Thyroid gland (tissue), 7 donors: ENCODE data around the genes HLA-B and MICA.

DNA sequence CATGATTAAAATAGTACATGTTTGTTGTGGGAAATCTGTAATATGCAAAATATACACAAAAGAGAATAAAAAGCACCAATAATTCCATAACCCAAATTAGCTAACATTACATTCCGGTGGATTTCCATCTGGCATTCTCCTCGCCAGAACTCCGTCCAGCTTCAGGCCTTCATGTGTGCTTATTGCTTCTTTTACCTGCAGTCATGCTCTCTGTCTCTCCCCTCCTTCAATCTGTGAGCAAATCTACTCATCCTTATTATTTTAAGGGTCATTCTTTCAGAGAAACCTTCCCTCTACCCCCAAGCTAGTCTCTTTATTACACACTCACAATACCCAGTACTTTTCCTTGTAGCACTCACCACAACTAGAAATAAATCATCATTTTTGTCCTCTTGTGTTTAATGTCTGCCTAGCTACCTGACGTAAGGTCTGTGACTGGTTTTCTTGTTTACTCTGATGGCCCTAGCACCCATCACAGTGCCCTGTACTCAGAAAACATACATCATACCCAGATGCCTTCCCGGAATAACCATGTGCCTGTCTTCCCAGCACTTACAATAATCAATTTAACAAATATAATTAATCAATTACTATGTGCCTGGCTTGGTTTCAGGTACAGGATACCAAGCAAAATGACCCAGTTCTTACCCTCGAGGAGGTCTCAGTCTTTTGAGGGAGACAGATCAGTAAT, 25.7 kb upstream of the IER3 start:
- PRO-cap, 2 experiments = no peak in any of the 2 experiments
- RAMPAGE, long total RNA, 5 experiments = no peak in any of the 5 experiments

- PRO-cap, 2 experiments = no peak in any of the 2 experiments
- RAMPAGE, long total RNA, 5 experiments = no peak in any of the 5 experiments
These were observed 45.9 kb upstream of the DDR1 start for GRCh38 chr6:30838306-30838866.

DNA sequence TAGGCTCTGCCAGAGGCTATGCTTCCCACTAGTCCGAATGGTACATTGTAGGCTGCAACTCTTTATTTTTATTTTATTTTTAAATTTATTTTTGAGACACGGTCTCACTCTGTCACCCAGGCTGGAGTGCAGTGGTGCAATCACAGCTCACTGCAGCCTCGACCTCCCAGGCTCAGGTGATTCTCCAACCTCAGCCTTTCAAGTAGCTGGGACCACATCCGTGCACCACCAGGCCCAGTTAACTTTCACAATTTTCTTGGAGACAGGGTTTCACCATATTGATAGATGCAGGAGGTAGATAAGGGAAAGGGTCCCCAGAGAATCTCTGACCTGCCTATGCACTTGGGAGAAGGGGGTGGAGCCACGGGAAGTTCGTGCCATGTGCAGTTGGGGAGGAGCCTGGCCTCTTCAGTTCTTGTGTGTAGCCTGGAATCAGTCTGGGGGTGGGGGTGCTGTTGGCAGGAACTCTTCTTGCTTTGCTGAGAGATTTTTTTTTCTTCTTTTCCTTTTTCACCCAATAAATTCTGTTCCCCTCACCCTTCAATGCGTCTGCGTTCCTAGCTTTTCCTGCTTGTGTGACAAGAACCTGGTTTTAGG, 41.2 kb upstream of the DDR1 start:
- PRO-cap, 2 experiments = peak in 2 of 2 experiments; most common plus-strand start position 435 of the sequence (in 2)
- RAMPAGE, long total RNA, 5 experiments = no peak in any of the 5 experiments

- PRO-cap, 2 experiments = no peak in any of the 2 experiments
- RAMPAGE, long total RNA, 5 experiments = no peak in any of the 5 experiments
These were observed 39.1 kb upstream of the DDR1 start for GRCh38 chr6:30845154-30845689.

- PRO-cap, 2 experiments = no peak in any of the 2 experiments
- RAMPAGE, long total RNA, 5 experiments = no peak in any of the 5 experiments
These were observed 8.9 kb upstream of the DDR1 start for GRCh38 chr6:30875286-30875907.

- PRO-cap, 2 experiments = no peak in any of the 2 experiments
- RAMPAGE, long total RNA, 5 experiments = no peak in any of the 5 experiments
These were observed 8.2 kb upstream of the DDR1 start for GRCh38 chr6:30875953-30876590.

- PRO-cap, 2 experiments = peak in 2 of 2 experiments; most common plus-strand start chr6:30942914 (in 1); most common minus-strand start chr6:30942755 (in 1)
- RAMPAGE, long total RNA, 5 experiments = no peak in any of the 5 experiments
These were observed 2.0 kb downstream of the MUCL3 start for GRCh38 chr6:30942687-30943322.

- PRO-cap, 2 experiments = no peak in any of the 2 experiments
- RAMPAGE, long total RNA, 5 experiments = no peak in any of the 5 experiments
These were observed 6.4 kb upstream of the CDSN start for GRCh38 chr6:31126453-31127307.

DNA sequence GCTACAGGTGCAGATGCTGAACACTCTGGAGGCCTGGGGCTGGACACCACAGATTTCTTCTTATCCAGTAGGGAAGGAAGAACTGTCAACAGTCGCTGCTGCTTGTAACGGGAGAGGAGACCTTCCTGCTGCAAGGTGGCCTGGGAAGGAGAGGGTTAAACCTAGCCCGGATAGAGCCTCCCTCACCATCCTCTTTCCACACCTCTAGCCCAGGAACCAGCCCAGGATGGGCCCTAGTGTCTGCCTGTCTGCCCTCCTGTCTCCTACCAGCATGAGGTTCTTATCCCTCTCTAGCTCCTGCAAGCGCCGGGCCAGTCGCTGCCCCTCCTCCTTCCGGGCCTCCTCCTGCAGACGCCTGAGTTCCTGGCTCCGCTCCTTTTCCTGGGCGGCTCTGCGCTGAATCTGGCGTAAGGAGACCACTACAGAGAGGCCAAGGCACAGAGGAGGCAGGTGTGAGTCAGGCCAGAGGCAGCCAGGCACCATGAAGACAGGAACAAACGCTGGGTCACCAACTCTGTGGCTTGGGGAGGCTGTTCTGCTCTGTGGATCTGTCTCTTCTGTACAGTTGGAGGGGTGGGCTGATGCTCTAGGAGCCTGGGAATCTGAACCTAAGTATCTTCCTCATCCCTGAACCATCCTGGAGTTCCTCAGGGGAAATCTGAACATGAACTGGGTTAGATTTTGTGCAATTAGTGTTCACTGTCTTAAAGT, 4.3 kb upstream of the PSORS1C2 start:
- PRO-cap, 2 experiments = no peak in any of the 2 experiments
- RAMPAGE, long total RNA, 5 experiments = no peak in any of the 5 experiments

DNA sequence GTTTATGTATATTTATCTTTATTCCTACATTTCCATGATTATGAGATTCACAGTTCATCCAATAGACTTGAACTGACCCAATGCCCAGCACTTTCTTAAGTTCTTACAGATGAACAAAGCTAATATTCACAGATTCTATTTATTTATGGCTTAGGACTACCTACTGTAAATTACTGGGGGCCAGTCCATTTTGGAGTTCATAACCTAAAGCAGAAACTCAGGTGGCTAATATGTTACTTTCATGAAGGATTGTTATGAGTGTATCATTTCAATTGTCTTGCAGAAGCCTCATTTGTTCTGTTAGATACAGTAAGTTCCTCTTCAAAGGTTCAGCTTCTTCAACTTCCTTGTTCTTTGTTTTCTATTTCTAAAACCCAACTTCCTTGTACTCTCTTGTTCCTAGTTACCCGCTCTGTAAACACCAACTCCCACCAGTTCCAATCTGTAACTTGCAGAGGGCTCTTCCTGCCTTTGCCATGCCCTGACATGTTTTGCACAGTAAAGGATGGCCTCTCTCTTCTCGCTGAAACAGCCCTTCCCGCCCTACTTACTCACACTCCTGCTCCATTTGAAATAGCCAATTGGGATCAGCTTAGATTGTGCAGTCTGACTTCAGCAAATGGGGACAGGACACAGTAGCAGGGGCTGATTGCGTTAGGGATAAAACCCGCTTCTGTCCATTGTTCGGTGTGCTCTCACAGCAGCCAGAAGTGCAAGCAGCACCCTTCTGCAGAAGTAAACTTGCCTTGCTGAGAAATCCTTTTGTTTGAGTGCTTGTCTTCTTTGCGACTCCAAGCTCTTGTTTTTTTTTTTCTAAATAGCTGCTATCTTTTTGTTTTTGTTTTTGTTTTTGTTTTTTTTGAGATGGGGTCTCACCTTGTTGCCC, 45.8 kb upstream of the POU5F1 start:
- PRO-cap, 2 experiments = no peak in any of the 2 experiments
- RAMPAGE, long total RNA, 5 experiments = no peak in any of the 5 experiments

- PRO-cap, 2 experiments = peak in 1 of 2 experiments; most common minus-strand start chr6:31273083 (in 1)
- RAMPAGE, long total RNA, 5 experiments = no peak in any of the 5 experiments
These were observed 836 bp upstream of the HLA-C start for GRCh38 chr6:31272499-31273357.

- PRO-cap, 2 experiments = no peak in any of the 2 experiments
- RAMPAGE, long total RNA, 5 experiments = no peak in any of the 5 experiments
These were observed 5.3 kb downstream of the HLA-B start for GRCh38 chr6:31351641-31352181.

- PRO-cap, 2 experiments = no peak in any of the 2 experiments
- RAMPAGE, long total RNA, 5 experiments = no peak in any of the 5 experiments
These were observed 3.1 kb downstream of the HLA-B start for GRCh38 chr6:31353720-31354342.

- PRO-cap, 2 experiments = peak in 2 of 2 experiments; most common plus-strand start chr6:31356539 (in 2); most common minus-strand start chr6:31356522 (in 2)
- RAMPAGE, long total RNA, 5 experiments = no peak in any of the 5 experiments
These were observed 883 bp downstream of the HLA-B start for GRCh38 chr6:31356030-31356562.

GRCh38 chr6:31356563-31357249, at the start of gene HLA-B:
Gene HLA-B, minus strand, starts transcription at chr6:31357179.
- PRO-cap, 2 experiments = peak in 2 of 2 experiments; most common minus-strand start chr6:31357175 (in 2)
- RAMPAGE, long total RNA, 5 experiments = start-site peak on the minus strand in 4 of 5 experiments, at chr6:31357117-31357185 at its widest, 198 to 2,476 reads per replicate

DNA sequence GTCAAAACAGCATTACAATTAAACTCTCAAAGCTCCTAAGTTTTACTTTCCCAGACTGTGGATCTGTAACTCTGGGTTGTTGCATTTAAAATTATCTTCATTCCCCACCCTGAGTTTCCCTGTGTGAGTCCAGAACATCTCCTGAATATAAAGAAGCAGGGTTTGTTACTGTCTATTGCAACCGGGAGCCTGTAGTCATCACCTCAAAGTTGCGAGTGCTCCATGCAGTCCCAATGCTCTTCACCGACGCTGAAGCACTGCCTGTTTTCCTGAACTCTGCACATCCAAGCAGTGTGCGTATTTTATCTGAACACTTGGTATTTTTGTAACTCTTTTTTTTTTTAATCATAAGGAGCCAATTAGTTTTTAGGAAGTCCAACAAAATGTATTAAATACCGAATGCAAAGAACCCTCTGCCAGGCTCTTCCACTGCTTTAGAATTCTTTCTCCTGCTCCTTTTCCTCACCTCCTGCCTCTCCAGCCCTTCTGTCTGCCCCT, 928 bp upstream of the HLA-B start:
- PRO-cap, 2 experiments = peak in 1 of 2 experiments; most common minus-strand start position 278 of the sequence (in 1)
- RAMPAGE, long total RNA, 5 experiments = no peak in any of the 5 experiments

DNA sequence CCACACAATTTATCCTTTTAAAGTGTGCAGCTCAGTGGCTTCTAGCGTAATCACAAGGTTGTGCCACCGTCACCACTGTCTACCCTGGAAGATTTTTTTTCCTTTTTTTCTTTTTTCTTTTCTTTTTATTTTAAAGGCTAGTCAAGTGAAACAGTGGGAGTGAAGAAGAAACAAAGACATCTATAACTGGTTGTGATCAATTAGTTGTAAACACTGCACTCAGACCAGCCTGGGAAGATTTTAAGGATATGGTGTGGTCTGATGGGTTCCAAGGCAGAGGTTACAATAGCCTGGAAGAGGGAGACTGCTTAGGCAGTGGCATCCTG, 1.4 kb upstream of the MICA start:
- PRO-cap, 2 experiments = no peak in any of the 2 experiments
- RAMPAGE, long total RNA, 5 experiments = no peak in any of the 5 experiments

DNA sequence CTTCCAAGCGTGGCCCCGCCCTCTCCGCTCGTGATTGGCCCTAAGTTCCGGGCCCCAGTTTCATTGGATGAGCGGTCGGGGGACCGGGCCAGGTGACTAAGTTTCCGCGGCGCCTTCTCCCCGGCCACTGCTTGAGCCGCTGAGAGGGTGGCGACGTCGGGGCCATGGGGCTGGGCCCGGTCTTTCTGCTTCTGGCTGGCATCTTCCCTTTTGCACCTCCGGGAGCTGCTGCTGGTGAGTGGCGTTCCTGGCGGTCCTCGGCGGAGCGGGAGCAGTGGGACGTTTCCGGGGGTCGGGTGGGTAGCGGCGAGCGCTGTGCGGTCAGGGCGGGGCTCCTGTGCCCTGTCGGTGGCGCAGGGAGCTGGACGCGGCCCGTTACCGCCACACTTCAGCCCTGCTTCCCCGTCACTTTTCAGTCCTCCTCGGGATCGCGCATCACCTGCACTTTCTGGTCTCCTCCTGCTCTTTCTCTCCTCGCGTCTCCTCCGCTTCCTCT, at the start of gene MICA:
MICA (plus strand) TSS at position 127 of the 496 bp plus-strand sequence.
- PRO-cap, 2 experiments = peak in 2 of 2 experiments; most common plus-strand start position 127 of the sequence (in 1)
- RAMPAGE, long total RNA, 5 experiments = start-site peak on the plus strand in 1 of 5 experiments, centred at position 132 of the sequence, 40 reads per replicate

DNA sequence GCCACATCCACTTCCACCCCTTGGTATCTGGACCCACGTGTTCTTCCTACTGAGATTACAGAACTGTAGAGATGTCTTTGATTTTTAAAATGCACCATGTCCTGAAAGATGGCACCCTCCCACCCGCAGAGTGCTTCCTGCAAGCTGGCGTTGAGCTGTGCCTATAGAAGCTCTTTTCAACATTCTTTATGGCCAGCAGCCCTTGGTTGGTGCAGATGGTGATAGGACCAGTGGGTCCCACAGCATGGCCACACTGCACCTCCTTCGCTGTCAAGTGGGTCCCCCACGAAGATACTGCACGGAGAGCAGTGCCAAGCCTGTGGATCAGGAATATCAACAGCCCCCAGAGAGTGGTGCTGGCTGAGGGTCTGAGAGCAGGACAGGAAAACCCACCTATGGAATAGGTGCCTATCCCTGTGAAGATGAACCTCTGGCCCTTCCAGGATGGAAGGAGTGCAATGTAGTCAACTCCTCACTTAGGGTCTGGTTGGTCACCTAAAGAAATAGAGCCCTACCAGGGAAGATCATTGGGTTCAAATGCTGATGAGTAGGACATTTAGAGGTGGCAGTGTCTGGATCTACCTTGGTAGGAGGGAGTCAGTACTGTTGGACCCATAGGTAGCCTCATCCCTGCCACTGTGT, 33.7 kb upstream of the MICB start:
- PRO-cap, 2 experiments = no peak in any of the 2 experiments
- RAMPAGE, long total RNA, 5 experiments = no peak in any of the 5 experiments

GRCh38 chr6:31532077-31533057, 3.6 kb downstream of the MCCD1 start:
- PRO-cap, 2 experiments = no peak in any of the 2 experiments
- RAMPAGE, long total RNA, 5 experiments = no peak in any of the 5 experiments